Cerebellum (tissue), 5 donors: Measurements from ENCODE around the genes MCOLN3, CLCA1, SH3GLB1, SELENOF, GBP3 and LRRC8C.

DNA sequence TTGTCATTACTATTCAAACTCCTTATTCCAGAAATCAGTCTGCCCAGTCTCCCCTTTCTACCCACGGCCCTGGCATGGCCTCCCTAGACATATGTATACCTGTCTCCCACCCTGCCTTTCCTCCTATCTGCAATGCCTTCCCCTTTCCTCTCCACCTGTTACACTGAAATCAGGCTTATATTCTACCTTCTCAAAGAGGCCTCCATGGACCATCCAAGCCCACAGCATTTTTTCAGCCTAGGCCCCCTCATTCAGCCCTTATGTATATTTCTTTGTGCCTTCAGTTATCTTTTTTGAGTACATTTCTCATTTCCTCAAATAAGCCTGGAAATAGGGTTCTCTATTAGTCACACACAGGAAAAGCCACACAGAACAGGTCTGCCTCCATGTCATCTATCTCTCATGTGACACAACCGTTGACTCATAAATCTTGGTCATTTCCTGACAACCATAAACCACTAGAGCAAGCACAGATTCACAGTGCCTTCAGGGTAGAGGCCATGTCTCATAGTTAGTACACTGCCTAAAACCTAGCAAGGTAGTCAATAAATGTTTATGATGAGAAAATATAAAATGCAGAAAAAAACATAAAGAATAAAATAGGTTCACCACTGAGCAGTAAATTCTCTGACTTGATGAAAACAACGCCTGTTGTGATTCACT lies 38.7 kb downstream of the LPAR3 start:
- PRO-cap, 3 experiments: no peak in any of the 3 experiments
- RAMPAGE, long total RNA: no peak

DNA sequence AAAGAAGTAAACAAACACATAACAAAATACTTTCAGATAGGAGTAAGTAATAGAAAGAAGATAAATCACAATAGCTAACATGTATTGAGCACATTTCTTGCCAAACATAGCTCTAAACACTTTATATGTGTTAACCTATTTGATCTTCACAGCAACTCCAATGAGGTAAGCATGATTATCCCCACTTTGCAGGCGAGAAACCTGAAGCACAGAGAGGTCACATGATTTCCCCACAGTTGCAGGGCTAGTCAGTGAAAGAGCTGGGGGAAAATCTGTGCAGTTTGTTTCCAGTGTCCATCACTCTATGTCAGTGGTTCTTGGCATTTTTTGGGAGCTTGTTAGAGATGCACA lies 21.1 kb downstream of the MCOLN3 start:
- PRO-cap, 3 experiments: no peak in any of the 3 experiments
- RAMPAGE, long total RNA: no peak

DNA sequence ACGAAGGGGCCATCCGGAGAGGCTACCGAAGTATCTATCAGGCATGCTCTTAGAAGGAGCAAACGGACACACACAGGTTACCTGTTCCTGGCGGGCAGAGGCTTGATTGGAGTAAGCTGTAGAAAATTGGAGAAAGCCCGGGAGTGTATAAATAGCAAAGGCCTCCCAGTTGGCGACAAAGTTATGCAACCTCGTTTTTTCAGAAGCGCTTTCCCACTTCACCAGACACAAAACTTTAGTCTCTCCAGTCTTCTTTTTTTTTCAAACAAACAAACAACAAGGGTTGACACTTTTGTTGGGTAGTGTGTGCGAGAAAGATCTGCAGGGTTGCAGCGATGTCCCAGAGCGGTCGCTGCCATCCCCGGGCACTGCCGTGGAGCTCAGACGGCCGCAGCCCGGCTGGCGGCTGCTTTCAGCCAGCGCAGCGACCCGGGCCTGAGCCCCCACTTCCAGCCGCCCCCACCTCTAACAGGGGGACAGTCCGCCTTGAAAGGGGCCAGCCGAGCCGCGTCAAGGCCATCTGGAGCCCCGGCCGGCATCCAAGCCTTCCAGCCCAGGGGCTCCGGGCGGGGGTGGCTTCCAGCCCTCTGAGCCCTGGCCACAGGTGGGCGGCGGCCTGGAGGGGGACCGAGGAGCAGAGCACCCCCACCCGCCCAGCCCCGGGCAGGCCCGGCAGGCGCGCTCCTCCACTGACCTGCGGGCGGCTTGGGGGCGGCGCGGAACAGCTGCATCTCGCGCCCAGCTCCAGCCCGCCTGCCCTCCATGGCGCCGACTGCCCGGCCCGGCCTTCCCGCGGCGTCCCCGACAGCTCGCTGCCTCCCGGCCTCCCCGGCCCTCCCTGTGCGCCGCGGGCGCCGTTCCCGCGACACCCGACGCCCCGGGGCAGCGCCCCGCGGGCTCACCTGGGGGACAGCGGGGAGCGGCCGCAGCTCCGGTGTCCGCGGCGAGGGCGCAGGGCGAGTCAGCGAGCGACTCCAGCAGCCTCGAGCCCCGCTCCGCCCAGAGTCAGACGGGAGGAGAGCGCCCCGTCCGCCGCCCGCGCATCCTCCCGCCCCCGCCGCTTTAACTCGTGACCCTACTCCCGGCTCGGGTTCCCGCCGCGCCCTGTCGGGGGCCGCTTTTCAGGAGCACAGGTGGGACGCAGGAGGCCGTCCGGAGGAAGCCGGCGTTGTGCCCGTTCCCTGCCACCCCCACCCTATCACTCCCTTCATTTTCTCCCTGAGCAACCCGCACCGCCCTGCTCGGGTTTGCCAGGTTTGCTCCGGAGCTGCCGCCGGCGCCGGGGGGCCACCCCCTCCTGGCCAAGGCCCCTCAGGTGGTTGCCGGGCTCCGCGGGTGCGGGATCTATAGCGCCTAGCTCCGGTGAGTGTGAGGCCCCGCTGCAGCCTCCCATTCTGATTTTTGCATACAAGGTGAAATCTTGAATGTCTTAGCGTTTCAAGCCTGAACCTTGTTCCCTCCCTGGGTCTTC lies at the start of gene MCOLN3:
Gene MCOLN3 (minus strand): TSS at position 1,007 of the 1,471 bp plus-strand sequence.
- PRO-cap, 3 experiments: no peak in any of the 3 experiments
- RAMPAGE, long total RNA: no peak

DNA sequence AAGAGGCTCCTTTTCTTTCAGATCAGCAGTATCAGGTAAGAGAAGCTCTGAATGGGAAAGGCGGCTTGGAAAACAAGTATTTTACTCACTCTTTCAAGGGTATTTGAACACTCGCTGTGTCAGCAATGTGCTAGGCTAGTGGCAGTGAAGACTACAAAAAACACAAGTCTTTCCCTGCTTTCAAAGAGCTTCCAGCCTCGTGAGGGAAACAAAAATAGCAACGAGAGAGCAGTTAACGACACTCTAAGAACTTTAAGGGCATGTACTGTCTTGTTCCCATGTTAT lies 267 bp downstream of the DNAI3 start:
- PRO-cap, 3 experiments: no peak in any of the 3 experiments
- RAMPAGE, long total RNA: no peak

- PRO-cap, 3 experiments: no peak in any of the 3 experiments
- RAMPAGE, long total RNA: no peak
Observed at GRCh38 chr1:85330299-85330917, 54.0 kb upstream of the BCL10 start.

DNA sequence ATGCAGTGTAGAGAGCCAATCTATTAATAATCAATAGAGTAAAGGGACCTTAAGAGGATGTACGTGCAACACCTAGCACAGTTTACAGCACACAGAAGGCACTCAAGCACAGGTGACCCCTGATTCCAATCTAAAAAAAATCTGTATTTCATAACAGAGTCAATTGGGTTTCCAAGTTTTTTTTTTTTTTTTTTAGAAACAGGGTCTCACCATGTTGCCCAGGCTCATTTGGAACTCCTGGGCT lies 74.4 kb upstream of the BCL10 start:
- PRO-cap, 3 experiments: no peak in any of the 3 experiments
- RAMPAGE, long total RNA: no peak

DNA sequence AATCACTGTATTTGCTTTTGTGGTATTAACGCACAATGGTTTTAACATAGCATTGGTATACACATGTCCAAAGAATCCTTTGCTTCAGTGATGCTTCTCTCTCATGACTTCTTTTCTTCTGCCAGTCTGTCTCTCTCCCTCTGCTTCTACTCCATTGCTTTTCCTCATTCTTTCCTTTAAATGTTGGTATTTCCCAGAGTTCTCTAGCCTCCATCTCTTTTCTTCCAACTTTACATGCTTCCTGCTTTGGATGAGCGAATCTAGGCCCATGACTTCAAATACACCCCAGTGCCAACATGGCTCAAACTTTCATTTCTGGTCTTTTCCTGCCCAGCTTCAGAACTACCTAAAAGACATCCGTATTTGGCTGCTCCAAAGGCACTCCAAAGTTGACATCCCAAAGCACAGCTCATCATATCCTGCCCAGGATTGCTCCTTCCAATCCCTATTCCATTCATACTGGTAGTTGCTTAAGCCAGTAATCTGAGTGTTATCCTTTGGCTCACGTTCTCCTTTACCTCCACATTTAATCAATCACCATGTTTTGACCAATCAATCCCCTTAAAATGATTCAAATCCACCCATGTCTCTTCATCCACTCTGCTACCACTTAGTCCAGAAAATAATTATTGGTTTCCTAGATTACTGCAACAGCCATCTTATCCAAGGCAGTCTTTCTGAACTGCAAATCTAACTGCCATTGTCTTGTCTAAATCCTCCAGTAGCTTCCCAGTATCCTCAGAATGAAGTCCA lies 8.8 kb upstream of the DDAH1 start:
- PRO-cap, 3 experiments: no peak in any of the 3 experiments
- RAMPAGE, long total RNA: no peak

DNA sequence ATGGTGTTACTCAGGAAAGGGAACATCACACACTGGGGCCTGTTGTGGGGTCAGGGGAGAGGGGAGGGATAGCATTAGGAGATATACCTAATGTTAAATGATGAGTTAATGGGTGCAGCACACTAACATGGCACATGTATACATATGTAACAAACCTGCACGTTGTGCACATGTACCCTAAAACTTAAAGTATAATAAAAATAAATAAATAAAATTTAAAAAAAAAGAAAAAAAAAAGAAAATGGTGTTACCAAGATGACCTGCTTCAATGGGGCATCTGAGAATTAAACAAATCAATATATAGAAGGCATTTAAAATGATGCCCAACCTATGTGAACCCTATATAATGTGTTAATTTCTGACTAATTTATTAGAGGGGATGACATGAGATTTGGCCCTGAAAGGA lies 4.7 kb upstream of the CCN1 start:
- PRO-cap, 3 experiments: no peak in any of the 3 experiments
- RAMPAGE, long total RNA: no peak

GRCh38 chr1:85579982-85580317 lies 611 bp upstream of the CCN1 start:
- PRO-cap, 3 experiments: no peak in any of the 3 experiments
- RAMPAGE, long total RNA: no peak

GRCh38 chr1:86468703-86469322 lies at the start of gene CLCA1:
Gene CLCA1 (plus strand): TSS chr1:86468927.
- PRO-cap, 3 experiments: no peak in any of the 3 experiments
- RAMPAGE, long total RNA: no peak

DNA sequence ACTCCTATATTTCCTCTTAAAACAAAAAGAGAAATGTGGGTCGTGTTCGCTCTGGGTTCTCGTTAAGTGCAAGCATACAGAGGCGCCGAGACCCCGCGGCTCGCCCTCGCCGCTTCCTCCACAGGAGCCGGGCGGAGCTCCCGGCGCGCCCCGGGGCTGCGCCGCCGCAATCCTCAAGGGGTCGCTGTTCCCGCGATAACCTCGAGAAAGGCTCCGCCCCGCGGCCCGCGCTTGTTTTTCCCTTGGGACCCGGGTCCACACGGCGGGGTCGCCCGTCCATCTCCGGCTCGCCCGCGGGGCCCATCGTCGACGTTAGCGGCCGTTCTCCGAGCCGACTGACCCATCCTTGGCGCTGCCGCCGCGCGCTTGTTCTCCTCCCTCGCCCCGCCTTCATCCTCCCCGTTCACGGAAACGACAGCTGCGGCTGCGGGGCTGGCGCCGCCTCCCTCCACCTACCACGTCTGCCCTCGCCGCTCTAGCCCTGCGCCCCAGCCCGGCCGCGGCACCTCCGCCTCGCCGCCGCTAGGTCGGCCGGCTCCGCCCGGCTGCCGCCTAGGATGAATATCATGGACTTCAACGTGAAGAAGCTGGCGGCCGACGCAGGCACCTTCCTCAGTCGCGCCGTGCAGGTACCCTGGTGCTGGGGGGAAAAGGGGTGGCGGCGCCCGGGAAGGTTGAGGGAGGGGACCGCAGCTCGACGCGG lies at the start of gene SH3GLB1:
Gene SH3GLB1 (plus strand): TSS at position 234 of the 703 bp plus-strand sequence.
- PRO-cap, 3 experiments: peak in 3 of 3 experiments; most common plus-strand start position 234 of the sequence (in 3); most common minus-strand start position 122 of the sequence (in 1)
- RAMPAGE, long total RNA: no peak

DNA sequence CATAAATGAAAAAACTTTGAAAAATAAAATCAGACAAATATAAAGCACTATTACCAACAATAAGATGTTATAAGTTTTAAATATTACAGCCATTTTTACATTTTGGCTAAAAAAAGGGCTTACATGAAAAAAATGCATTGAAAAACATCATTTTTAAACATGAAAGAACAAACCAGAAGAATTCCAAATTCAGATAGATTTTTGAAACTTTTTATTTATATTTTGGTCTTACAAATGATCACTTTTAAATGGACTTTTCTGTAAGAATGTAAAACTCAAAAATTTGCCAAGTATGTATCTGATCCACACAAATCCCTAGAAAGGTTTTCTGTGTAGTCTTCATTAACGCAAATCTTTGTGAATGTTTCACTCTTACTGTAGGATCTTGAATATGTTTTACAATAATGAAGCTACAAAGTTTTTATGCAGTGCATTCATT lies 51.4 kb downstream of the SELENOF start:
- PRO-cap, 3 experiments: no peak in any of the 3 experiments
- RAMPAGE, long total RNA: no peak

DNA sequence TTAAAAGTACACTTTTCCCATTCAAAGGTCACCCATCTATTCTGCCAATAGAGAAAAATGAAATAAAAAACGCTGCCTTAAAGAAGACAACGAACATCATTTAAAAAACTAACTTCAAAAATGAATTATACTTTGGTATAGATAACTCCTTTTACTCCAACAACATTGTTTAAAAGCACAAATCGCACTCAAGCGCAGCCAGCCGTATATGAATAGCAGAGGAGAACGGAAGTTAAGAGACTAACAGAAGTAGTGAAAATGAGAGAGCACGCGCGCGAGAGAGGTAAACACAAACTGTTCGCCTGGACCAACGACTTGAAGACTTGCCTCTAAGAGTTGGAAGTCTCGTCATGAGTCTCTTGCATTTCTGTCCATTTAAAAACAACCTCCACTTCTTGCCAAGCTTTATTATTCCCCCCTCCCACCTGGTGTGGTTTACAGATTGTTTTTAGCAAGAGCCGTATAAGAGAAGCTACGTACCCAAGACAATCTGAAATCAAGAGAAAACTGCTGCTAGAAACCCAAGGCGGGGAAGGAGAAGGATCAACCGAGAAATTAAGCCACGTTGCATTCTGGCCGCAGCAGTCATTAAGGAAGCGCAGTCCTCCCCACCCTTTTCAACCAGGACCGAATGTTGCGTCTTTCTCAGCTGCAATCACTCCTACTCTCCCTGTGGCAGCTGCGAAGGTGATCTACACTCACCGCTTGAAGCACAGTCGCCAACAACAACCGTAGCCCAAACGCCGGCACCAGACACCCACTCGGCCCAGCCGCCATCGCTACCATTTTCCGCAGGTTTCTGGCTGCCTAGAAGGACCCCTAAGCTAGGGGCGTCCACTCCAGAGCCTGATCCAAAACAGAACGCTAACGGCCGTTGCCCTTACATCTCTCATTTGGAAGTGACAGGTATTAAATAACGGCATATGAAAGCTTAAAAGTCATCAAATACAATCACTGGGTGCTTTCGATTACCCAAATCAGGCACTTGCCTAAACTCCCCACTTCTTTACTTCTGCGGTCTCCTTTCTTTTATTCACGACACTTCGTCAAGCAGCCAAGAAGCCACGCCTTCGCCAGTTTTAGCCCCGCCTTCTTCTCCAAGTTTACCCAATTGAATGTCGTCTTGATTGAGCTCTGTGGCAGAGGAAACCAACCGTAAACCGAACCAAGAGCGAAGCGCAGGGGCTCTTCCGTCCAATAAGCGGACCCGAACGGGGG lies at the start of gene SELENOF:
Gene SELENOF (minus strand): TSS at position 801 of the 1,218 bp plus-strand sequence.
- PRO-cap, 3 experiments: peak in 3 of 3 experiments; most common minus-strand start position 801 of the sequence (in 3)
- RAMPAGE, long total RNA: no peak

- PRO-cap, 3 experiments: no peak in any of the 3 experiments
- RAMPAGE, long total RNA: no peak
Observed at GRCh38 chr1:87129449-87130302, 199.0 kb upstream of the LMO4 start.

DNA sequence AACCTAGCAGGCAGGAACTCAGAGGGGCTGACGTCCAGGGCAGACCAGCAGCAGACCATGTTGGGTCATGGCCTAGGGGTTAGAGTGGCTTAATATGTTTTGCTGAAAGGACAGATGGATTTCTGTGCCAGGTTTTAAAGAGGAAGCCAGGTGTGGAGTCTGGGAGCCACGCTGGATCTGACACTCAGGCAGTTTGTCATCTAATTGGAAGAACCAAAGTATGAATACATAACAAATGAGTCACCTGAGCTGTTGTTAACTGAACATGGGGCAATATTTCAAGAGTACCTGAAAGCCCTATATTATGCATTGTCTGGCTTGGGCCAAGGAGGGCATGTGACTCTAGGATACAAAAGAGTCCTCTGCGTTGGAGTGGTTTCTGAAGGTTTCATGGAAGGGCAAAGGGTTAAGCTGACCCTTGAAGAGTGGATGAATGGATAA lies 70.6 kb downstream of the LMO4 start:
- PRO-cap, 3 experiments: no peak in any of the 3 experiments
- RAMPAGE, long total RNA: no peak

- PRO-cap, 3 experiments: no peak in any of the 3 experiments
- RAMPAGE, long total RNA: no peak
Observed at GRCh38 chr1:87528772-87529215, 200.1 kb downstream of the LMO4 start.

DNA sequence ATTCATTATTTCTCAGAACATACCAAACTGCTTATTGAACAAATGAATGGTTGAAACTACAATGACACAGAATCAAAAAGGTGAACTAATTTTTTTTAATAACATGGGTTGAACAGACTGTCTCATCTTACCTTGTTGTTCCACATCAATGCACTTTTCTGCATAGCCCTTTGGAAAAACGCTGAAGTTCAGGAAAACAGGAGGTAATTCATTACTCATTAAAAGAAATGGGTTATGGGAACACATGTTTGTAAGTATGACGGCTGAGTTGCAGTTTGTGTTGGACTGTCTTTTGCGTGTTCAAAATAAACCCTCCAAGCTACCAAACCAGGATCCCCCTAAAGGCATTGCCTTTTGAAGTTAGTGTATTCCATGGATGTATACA lies 514.9 kb upstream of the PKN2 start:
- PRO-cap, 3 experiments: no peak in any of the 3 experiments
- RAMPAGE, long total RNA: no peak

DNA sequence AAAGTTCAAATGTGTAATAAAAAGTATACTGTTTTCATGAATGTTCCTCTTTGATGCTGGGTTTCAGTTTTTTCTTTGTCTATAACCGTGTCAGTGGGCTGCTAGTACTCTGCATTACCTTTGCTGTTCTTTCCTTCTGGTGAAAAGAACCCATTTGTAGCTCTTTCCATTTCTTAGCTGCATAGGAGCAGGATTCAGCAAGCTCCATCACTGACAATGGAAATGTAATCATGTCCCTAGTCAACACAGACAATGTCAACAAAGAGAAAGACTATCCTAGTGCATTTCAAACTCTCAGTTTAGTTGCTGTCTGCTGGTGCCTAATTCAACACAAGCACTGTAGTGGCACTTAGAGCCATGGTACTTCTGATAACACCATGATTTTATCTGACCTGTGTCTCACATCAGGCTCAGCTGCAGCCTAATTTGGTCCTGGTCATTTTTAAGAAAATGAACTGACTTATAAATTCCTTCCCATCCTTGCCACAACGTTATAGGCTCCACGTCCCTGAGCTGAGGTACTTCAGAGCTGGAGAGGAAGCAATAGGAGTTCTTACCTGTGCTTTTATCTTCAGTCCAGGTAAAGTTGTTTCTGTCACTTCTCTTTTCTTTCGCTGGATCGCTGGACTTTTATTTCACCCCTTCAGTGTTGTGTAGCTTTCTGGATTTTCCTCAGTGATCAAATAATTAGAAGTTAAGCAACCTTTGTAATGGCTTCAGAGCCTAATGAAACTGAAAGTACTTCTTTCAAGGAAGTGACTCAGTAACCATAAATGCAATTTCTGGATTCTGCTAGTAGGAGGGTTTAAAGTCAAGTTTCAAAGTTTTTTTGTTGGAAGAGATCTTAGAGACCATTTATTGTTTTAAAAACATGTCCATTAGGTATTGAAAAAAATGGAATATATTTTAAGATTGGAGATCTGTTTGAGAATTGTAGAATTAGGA lies at the start of gene GBP3:
Gene GBP3 (minus strand): TSS at position 740 of the 945 bp plus-strand sequence.
- PRO-cap, 3 experiments: peak in 3 of 3 experiments; most common minus-strand start position 681 of the sequence (in 3)
- RAMPAGE, long total RNA: no peak

- PRO-cap, 3 experiments: no peak in any of the 3 experiments
- RAMPAGE, long total RNA: no peak
Observed at GRCh38 chr1:89125404-89125874, 475 bp downstream of the GBP2 start.

- PRO-cap, 3 experiments: peak in 3 of 3 experiments; most common plus-strand start chr1:89633127 (in 2); most common minus-strand start chr1:89632896 (in 3)
- RAMPAGE, long total RNA: no peak
Observed at GRCh38 chr1:89632841-89633869, at the start of gene LRRC8C. Gene LRRC8C (plus strand): TSS chr1:89633120.